Cardiac atrium fibroblast (primary cell): Measurements from ENCODE around the genes STYX and DDHD1.

GRCh38 chr14:50763372-50764190 is 67.4 kb downstream of the NIN start:
- RAMPAGE, long total RNA = no peak

GRCh38 chr14:50829692-50829903 is 1.4 kb downstream of the NIN start:
- RAMPAGE, long total RNA = no peak

GRCh38 chr14:51029301-51029571 is 65.7 kb downstream of the TRIM9 start:
- RAMPAGE, long total RNA = no peak

GRCh38 chr14:51328790-51329210 is 88.8 kb downstream of the TMX1 start:
- RAMPAGE, long total RNA = no peak

- RAMPAGE, long total RNA = no peak
These were observed 5.3 kb upstream of the GNG2 start for GRCh38 chr14:51855095-51855454.

- RAMPAGE, long total RNA = no peak
These were observed 27.9 kb upstream of the RTRAF start for GRCh38 chr14:51961359-51961870.

GRCh38 chr14:52052478-52052928 is 16.4 kb downstream of the NID2 start:
- RAMPAGE, long total RNA = no peak

DNA sequence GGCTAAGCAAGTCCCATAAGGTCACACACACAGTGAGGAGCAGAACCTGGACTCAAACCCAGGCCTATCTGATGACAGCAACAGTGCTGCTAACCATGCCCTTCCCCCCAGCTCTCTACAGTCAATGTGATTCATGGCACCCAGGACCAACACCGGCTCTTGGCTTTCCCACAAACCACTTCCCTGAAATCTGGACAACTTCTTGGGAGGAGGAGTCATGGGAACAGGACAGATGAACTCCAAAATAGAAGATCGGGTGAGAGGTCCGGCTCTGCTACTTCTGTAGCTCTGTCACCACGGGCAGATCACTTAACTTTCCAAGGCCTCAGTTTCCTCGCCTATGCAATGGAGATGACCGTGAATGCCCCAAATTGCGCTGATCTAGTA is 677 bp upstream of the PTGDR start:
- RAMPAGE, long total RNA = no peak

- RAMPAGE, long total RNA = no peak
These were observed 35.6 kb downstream of the ERO1A start for GRCh38 chr14:52659603-52660349.

- RAMPAGE, long total RNA = no peak
These were observed 750 bp downstream of the ERO1A start for GRCh38 chr14:52694605-52695011.

GRCh38 chr14:52730073-52731113 is at the start of gene STYX:
TSS of gene STYX (plus strand) at chr14:52730166.
- RAMPAGE, long total RNA = start-site peak on the plus strand at chr14:52730170-52730237, 400 and 35 reads in 2 replicates

DNA sequence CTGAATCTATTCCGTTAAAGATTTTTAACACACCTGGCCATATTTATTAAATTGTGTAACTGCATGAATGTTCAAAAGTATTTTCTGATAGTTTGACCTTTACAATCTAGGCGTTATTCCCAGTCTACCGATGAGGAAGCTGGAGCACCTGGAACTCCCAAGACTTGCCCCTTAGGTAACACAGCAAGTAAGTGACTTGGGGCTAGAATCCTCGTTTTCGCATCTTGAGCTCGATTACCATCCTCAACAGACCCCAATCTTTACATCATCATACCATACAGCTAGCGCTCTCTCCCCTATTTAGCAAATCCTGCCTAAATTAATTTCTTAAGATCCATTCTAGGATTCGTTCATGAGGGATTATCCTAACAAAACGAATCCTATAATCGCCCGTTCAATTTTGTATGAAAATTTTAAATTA is 990 bp downstream of the GNPNAT1 start:
- RAMPAGE, long total RNA = no peak

GRCh38 chr14:52873553-52874243 is 77.2 kb downstream of the FERMT2 start:
- RAMPAGE, long total RNA = no peak

GRCh38 chr14:53152278-53153133 is 617 bp downstream of the DDHD1 start:
- RAMPAGE, long total RNA = no peak

GRCh38 chr14:53153134-53153478 is at the start of gene DDHD1:
TSS of gene DDHD1 (minus strand) at chr14:53153323.
- RAMPAGE, long total RNA = no peak

- RAMPAGE, long total RNA = no peak
These were observed 348.2 kb downstream of the BMP4 start for GRCh38 chr14:53608392-53608935.

DNA sequence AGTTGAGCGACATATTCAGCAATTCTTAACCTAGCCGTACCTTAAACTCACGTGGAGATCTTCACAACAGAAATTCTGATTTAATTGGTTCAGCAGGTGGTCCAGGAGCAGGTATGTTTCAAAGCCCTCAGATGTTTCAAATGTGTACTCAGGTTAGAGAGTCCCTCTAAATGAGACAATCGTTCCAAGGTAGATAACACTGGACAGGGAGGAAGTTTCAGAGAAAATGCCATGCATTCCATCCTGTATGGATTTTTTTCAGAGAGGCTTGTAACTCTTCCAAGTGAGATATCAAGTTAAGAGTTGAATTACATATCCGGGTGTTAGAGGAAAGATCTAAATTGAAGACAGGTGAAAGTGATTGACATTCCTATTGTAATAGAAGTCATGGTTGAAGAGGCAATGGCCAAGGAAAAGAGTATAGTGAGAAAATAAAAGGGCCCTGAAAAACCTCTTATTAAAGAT is 105.9 kb downstream of the BMP4 start:
- RAMPAGE, long total RNA = no peak

DNA sequence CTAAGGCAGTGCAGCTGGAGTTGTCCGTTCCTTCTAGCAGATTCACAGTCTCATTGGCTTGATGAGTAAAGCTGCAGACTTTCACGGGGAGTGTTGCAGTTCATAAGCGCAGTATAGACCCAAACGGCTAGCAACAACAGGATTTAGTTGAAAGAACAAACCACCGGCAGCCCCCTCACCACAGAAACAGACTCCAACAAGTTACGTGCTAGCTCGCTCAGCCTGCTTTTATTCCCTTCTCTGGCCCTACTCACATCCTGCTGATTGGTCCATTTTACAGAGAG is 4.5 kb upstream of the CDKN3 start:
- RAMPAGE, long total RNA = no peak

DNA sequence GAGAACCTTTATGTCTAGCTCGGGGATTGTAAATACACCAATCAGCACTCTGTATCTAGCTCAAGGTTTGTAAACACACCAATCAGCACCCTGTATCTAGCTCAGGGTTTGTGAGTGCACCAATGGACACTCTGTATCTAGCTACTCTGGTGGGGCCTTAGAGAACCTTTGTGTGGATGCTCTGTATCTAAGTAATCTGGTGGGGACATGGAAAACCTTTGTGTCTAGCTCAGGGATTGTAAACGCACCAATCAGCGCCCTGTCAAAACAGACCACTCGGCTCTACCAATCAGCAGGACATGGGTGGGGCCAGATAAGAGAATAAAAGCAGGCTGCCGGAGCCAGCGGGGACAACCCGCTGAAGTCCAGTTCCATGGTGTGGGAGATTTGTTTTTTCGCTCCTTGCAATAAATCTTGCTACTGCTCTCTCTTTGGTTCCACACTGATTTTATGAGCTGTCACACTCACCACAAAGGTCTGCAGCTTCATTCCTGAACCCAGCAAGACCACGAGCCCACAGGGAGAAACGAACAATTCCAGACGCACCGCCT is 2.6 kb upstream of the CNIH1 start:
- RAMPAGE, long total RNA = no peak

DNA sequence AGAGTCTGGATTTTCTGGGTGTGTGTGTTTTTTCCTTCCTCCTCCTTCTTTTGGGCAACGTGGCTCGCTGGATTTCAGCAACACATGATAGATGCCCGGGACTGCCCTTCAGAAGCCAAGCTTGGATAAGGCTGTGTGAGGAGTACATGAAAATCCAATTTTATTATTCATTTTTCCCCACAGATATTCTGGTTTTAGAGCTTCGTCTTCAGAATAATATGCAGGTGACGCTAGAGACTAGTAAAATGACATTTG is 1.4 kb downstream of the SAMD4A start:
- RAMPAGE, long total RNA = no peak